ENCODE results near the gene SEC11A.

DNA sequence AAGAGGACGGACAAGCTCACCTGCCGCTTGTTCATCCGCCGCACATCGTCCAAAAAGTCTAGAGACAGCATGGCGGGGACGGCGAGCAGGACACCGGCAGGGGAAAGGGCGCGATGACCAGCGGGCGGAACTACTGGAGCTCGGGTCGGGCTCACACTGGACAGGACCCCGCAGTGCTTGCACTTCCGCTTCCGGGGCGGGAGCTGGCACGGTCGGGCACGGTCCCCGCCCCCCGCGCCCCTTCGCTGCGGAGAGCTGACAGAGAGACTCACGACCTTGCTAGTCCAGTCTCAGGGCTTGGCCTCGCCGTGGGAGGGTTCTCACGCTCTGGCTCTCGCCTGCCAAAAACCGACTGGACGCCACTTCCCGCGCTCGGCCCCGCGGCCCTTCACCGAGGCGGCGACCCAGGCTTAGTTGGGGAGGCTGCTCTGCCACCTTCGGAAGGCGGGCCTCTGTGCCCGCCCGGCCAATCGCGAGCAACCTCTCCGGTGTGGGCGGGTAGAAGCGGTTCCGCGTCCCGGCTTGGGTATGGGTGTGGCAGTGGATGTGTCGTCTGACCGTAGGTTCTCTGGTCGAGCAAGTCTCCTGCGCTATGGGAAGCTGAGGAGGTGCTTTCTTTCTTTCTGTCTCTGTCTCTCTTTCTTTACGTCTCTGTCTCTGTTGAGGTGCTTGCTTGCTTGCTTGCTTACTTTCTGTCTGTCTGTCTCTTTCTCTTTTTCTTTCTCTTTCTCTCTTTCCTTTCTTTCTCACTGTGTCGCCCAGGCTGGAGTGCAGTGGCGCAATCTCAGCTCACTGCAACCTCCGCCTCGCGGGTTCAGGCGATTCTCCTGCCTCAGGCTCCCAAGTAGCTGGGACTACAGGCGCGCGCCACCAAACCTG is at the start of gene SEC11A:
Gene SEC11A (minus strand): TSS at position 135 of the 879 bp plus-strand sequence.
- RRBS, result under 1% methylated on average over 8 of the region's 68 CpGs

DNA sequence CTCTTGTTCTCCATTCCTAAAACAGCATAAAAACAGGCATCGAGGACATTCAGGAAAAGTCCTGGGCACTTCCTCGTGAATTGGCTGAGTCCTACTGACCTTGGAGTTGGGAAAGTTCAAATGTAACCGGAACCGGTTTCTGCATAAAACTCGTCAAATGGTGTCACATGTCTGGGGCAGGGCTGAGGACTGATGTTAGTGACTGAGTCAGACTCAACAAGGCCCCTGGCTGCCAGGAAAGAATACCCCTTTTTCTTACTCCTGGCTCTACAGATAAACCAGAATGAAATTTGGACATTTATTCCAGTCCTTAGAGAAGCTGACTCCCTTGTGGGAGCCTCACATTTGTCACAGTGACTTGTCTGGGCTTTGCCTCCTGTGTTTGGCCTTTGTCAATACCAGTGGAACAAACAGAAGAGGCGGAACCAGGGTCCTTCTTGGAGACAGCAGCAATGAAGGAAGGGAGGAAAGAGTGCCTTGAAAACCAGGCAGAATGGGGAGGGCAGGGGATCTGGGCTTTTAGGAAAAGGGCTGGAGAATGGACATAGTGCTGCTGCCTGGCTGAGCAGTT is 1.5 kb downstream of the ALPK3 start:
- RRBS, result no CpG with 5 or more reads among the region's 6 CpGs

DNA sequence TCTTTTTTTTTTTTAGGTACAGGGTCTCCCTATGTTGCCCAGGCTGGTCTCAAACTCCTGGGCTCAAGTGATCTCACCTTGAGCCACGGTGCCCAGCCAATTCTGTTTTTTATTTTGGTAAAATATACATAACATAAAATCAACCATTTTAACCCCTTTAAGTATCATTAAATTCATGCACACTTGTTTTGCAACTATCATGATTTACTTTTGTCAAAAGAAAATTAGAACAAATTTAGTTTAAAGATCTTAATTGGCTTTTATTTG is 22.1 kb downstream of the SLC28A1 start:
- RRBS, result no CpG with 5 or more reads among the region's 1 CpG

DNA sequence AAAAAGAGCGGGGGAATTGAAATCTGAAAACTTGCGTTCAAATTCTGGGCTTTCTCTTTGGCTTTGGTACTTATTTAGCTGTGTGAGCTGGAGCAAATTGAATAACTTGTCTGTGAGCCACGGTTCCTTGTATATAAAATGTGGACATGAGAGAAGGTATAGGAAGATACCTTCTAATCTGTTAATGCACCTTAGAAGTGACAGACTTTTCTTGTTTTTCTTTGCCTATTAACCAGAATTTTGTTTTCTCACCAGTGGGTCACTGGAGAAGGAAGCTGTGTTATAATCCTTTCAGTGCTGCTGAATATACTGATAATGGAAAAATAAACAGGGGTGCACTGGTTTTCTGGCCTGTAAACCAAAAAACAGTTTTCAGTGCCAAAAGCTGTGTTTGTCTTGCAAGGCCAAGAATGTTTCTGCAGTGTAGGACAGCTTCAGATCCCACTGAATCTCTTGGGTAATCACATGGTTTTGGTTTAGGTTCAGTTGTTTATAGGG is 18.4 kb downstream of the PDE8A start:
- RRBS, result no CpG with 5 or more reads among the region's 3 CpGs

DNA sequence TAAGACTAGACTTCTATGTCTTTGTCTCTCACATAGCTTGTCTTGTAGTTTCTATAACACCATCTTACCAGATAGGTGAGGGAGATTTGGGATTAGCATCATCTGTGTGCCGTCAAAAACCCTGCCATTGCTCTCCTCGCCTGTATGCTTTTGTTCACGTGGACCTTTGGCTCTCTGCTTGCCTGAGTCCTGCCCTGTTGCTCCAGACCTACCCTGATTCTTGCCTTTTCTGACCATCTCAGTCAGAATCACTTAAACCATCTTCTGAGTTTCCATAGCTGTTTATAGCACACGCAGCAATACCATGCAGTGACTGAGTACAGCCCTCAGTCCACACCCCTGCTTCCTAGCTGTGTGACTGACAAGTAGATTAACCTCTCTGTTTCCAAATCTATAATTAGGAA is 49.6 kb downstream of the PDE8A start:
- RRBS, result no CpG with 5 or more reads among the region's 4 CpGs

DNA sequence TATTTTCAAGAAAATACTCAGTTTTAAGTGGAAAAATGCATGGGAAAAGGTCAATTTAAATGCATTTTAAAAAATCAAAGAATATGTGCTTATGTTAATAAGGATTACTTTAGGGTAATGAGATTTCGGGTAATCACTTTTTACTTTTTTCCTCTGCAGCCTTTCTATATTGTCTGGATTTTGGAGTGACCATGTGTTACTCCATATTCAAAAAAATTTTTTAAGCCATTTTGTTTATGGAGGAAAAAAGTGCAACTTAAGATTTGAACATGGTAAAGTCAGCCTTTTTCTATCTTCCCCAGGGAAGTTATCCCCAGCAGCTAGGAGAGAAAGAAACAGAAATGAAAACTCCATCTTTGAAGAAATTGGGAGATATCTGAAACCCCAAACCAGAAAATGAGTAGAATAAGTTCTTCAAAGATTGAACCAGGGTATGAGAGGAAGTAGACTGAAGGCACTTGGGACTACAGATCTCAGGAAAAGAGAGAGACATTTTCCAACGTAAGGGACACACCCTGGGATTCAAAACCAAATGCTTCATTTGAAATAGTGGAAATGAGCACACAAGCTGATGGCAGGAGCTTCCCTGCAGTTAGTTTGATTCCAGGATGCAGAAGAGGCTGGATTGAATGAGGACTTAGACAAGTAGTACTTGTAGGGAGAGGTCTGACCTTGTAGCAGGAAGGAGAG is 51.2 kb downstream of the PDE8A start:
- RRBS, result no CpG with 5 or more reads among the region's 2 CpGs

DNA sequence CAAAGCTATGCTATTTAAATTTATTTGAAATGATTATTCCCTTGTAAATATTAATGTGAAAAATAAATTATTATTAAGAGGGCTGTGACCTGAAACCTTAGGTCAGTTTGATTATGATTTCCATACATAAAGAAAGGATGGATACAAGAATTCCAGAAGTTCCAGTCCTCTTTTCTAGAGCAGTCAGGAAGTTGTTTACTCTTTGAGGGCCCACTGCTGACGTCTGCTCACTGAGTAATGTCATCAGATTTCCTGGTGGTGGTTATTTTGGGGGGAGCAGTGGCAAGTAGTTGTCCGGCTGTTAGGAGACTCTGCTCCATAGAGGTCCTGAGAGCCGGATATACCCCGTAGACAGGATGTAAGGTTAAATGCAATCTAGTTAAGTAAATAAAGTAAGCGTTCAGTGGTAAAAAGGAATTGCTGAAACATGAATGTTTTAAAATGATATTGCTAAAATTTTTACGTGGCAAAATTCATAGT is 65.5 kb downstream of the PDE8A start:
- RRBS, result no CpG with 5 or more reads among the region's 6 CpGs

DNA sequence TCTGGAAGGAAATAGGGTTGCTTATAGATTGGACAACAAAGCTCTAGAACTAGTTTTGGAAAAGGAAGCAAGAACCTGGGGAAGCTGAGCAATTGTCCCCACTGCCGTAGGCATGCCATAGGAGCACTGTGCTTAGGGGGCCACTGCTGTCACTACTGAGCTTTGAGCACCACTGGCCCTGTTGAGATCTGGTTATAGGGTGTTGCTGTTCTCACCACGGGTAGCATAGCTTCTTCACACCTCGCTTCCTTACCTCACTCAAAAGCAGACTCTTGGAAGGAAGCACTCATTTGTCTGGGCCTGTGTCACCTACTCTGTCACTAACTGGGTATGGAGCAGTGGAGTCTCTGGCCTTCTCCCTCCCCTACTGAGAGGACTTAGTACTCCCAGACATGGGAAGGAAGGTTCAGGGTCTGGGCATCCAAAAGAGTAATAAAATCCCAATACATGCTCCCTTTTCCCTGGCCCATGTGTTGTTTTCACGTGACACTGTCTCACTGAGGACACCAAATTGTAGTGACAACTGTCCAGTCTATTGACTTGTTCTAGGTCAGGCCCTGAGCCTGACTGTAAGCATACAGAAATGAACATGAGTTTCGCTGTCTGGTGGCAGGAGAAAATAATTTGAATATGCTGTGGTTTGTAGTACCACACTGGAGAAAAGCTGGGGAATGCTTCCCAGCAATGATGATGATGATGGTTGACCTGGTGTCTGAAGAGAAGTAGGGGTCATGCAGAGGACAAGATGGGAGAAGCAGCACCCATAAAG is 122.1 kb downstream of the PDE8A start:
- RRBS, result no CpG with 5 or more reads among the region's 5 CpGs

- RRBS, result no CpG with 5 or more reads among the region's 7 CpGs
Observed at GRCh38 chr15:85106231-85107427, 125.0 kb downstream of the PDE8A start.

DNA sequence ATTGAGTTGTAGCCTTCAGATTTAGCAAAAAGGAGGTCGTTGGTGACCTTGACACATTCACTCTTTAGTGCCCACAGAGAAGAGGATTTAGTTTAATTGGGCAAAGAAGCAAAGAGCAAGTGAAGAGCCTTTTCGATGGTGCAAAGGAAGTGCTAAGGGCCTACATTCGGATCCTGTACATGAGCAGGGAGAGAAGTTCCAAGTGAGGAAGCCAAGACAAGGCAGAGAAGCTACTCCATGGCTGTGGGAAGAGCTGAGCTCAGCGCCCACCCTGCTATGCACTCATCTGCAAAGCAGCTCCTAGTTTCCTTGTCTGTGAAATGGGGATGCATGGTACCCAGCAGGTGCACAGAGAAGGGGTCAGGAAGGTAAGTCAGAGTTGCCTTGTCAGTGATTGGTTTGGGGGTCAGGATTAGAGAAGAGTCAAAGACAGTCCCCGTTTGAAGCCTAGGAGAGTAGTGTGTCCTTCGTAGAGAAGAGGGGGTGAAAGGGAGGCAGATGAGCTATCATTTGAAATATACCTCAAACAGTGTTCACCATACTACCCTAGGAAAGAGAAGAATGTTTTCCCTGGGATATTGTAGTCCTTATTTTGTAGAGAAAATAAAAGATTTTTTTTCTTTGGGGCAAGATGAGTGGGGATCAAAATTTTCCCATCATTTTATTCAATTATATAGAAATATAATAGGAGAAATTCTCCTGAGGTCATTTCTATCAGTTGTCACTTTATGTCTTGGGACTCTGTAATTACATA is 126.6 kb downstream of the PDE8A start:
- RRBS, result no CpG with 5 or more reads among the region's 6 CpGs

- RRBS, result no CpG with 5 or more reads among the region's 19 CpGs
Observed at GRCh38 chr15:85168626-85169155, 187.0 kb downstream of the PDE8A start.

DNA sequence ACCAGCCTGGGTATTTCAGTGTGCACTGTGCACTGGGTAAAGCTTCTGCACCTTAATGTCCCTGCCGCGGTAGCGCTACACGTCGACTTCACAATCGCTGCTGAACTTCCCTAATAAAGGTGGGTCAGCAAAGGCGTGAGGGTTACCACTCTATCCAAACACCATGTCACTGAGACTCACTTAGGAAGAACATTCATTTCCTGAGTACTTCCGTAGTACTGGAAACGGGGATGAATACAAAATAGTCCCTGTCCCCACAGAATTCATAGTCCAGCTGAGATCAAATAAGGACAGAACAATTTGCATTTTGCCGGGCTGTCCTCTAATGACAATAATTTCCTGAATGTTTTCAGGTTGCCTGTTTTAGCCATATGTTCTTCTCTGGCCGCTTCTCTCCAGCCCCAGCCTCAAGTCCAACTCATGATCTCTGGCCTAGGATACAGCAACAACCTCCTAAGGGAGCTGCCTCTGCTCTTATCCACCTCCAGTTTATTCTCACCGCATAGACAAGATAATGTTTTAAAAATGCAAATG is 83.6 kb upstream of the AKAP13 start:
- RRBS, result no CpG with 5 or more reads among the region's 12 CpGs

DNA sequence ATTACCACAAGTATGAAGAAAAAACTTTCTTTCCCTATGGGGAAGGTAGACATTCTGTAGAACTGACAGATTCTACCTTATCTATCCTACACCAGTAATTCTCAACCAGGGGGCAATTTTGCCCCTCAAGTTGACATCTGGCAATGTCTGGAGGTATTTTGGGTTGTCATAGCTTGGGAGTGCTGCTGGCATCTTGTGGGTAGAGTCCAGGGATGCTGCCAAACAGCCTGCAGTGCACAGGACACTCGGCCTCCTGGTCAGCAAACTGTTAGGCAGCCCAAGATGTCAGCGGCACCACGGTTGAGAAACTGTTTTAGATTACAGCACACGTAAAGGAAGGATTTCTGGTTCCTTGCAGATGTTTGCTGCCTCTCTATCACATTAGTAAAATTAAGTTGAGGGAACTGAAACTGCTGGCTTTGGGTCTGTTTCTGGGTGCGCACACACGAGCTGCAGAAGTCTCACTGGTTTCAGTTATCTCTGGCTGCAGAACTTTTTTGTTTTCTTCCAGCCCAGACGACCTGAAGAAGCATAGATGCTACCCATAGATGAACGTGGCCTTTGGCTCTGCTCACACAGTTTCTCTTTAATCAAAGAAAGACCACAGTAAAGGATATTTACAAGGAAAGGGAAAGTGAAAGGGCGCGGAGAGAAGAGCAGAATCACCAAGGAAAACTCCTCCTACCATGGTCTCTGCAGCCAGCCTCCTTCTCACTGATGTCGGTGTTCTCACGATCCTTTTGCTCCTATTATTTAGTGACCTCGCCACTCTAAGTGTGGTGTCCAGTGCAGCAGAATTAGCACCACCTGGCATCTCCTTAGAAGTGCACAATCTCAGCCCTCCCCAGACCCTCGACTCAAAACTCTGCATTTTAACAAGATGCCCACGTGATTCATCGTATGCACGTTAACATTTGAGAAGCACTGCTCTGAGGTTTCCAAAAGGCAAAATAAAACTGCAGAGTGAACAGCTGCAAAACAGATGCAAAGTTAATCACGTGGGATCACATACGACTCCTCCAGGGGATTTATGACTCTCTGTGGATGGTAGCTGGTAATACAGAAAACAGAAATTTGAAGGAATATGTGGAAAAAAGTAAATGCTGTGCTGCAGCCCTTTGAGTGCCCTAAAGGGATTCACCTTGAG is 50.6 kb upstream of the AKAP13 start:
- RRBS, result no CpG with 5 or more reads among the region's 19 CpGs

DNA sequence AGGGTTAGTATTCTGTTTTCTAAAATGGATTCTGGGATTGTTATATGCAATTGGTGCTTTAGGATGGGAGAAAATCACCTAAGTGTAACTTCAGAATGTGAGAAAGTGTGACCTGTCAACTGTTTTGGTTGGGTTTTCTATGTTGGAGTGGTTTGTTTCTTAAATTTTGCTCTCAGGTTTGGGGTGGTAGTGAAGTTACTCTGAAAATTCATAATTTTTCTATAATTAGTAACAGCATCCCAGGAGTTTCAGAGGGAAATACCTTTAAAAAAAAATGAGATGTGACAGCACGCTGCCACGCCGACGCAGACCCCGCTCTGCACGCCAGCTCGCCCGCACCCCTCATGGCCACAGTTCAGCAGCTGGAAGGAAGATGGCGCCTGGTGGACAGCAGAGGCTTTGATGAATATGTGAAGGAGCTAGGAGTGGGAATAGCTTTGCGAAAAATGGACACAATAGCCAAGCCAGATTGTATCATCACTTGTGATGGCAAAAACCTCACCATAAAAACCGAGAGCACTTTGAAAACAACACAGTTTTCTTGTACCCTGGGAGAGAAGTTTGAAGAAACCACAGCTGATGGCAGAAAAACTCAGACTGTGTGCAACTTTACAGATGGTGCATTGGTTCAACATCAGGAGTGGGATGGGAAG is 34.6 kb downstream of the AKAP13 start:
- RRBS, result no CpG with 5 or more reads among the region's 11 CpGs

DNA sequence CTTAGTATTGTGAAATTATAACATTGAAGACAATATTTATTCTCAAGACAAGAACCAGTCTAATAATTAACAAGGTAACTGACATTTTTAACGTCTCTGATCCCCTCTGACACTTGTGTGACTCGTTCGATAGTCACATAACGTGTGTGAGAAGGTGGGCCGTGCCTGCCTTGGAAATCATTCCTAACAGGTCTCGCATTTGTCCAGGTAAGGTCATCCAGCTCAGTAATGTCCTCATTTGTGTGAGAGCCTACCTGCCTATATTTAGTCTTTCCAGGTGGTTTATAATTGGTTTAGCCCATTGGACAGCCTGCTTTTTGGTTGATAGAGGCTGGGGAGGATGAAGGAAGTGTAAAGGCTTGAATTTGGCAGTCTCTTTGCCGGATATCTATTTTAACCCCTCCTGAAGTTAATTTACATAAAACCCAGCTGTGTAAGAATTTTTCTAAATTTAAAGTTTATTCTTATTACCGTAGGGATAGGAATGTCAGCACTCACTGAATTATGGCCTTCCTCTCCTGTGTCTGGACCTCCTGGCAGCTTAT is 94.5 kb downstream of the AKAP13 start:
- RRBS, result no CpG with 5 or more reads among the region's 8 CpGs

- RRBS, result no CpG with 5 or more reads among the region's 6 CpGs
Observed at GRCh38 chr15:85482741-85483247, 102.4 kb downstream of the AKAP13 start.

GRCh38 chr15:85584918-85585348 is 204.5 kb downstream of the AKAP13 start:
- RRBS, result no CpG with 5 or more reads among the region's 4 CpGs

GRCh38 chr15:85598461-85599338 is 196.0 kb downstream of the KLHL25 start:
- RRBS, result no CpG with 5 or more reads among the region's 7 CpGs

- RRBS, result no CpG with 5 or more reads among the region's 2 CpGs
Observed at GRCh38 chr15:85625753-85626233, 168.9 kb downstream of the KLHL25 start.

- RRBS, result 96% methylated on average over 3 of the region's 13 CpGs
Observed at GRCh38 chr15:85655179-85655825, 139.4 kb downstream of the KLHL25 start.

All from hTERT-HM (cell line).